Mesenchymal stem cell of Wharton's jelly (primary cell): ENCODE results near the genes C12orf40, SLC2A13 and CNTN1.

GRCh38 chr12:32568282-32568552 lies 110.9 kb upstream of the DNM1L start:
- CAGE, long polyA plus RNA, result no peak

DNA sequence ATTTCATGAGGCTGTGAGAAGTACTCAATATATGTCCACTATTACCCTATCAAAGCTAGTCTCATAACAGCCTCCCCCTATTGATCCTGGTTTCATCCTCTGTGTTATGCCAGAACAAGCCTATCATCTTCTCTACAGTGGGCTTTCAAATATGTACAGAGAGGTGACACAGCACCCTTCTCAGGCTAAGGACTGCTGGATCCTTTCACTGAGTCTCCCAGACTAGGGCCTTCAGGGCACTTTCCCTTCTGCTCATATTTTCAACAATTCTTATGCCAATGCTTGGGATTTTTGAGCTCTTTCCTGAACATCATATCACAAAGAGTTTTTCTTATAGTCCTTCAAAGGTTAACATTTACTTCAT lies 33.4 kb upstream of the YARS2 start:
- CAGE, long polyA plus RNA, result no peak

DNA sequence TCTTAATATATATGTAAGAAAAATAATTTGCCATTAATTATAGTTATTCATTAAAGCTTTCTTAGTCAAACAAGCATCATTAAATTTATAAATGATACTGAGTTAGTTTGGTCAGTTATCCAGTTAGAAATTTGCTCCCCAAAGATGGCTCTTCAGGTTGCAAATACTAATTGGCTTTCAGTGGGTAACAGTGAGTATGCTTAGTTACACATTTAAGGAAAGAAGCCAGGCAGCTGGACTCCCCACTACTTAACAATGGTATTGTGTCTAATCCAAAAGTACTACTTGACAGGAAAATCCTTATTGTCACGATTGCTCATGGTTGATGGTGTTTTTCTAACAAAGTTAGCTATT lies 33.5 kb upstream of the ALG10 start:
- CAGE, long polyA plus RNA, result no peak

DNA sequence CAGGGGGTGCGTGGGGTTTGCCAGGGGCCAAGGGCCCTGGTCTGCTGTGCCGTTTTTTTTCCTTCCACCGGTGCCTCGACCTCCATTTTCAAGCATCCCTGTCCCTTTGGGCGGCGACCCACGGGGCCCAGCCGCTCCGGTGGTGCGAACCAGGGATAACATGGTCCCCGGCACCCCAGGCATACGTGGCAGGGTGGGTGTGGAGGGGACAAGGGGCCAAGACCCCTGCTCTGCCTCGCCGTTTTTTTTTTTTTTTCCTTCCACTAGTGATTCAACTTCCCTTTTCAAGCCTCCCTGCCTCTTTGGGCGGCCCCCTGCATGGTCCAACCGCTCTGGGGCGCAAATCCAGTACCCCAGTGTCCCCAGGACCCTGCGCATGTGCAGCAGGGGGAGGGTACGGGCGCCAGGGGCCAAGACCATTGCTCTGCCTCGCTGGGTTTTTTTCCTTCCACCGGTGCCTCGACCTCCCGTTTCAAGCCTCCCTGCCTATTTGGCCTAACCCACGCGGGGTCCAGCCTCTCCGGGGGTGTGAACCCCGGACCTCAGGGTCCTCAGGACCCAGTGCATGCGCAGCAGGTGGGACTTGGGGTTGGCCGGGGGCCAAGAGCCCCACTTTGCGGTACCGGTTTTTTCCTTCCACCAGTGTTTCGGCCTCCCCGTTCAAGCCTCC lies 327.0 kb downstream of the ALG10 start:
- CAGE, long polyA plus RNA, result no peak

GRCh38 chr12:38053518-38054052 lies 263.0 kb upstream of the ALG10B start:
- CAGE, long polyA plus RNA, result no peak

GRCh38 chr12:38124343-38124826 lies 192.2 kb upstream of the ALG10B start:
- CAGE, long polyA plus RNA, result no peak

GRCh38 chr12:38838266-38838654 lies 67.1 kb downstream of the CPNE8 start:
- CAGE, long polyA plus RNA, result no peak

GRCh38 chr12:38895242-38895775 lies 10.1 kb downstream of the CPNE8 start:
- CAGE, long polyA plus RNA, result no peak

- CAGE, long polyA plus RNA, result no peak
Measured at GRCh38 chr12:39443928-39444219, 954 bp upstream of the KIF21A start.

- CAGE, long polyA plus RNA, result no peak
Measured at GRCh38 chr12:39625861-39626332, at the start of gene C12orf40. C12orf40 (plus strand) TSS chr12:39626183.

- CAGE, long polyA plus RNA, result no peak
Measured at GRCh38 chr12:39669702-39669956, 43.6 kb downstream of the C12orf40 start.

DNA sequence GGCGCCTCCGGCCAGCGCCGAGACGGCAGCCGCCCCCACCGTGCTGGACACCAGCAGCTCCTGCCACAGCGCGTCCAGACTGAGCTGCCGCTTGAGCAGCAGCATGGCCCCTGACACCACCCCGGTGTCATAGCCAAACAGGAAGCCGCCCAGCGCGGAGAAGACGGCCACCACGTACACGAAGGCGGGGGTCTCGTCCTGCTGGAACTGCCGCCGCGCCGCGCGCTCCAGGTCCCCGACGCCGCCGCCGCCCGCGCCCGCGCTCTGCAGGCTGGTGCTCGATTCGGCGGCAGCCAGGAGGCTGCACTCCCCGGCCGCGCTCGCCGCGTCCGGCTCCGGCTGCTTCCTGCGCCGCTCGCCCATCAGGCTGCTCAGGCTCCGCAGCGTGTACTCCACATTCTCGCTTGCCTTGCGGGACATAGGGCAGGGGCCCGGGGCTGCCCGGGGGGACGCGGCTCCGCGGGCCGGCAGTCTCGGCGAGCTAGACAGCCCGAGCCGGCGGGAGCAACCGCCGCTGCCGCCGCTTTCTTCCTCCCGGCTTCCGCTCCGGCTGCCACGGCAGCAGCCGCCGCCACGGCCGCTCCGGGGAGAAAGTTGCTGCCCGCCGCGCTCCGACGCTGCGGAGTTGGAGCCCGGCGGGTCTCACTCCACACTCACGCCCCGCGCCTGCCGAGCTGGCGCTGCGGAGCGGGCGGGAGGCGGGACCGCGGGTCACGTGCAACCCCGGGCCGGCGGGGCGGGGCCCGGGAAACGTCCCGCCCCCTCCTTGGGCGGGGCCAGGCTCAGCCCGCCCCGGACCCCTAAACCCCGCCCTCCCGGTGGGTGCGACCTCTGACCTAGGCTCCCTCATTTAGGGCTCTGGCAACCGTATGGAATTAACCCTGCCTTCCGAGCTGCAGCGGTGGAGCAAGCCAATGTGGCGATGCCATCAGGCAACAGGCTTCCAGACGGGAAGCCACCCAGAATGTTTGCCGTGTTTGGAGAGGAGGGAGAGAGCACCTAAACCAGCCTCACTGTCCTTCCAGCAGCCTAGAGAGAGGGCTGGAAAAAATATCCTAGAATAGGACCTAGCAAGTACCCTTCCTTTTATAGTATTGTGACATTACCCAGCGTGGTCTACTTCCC lies at the start of gene SLC2A13:
TSS of gene SLC2A13 (minus strand) at position 693 of the 1,125 bp plus-strand sequence.
- CAGE, long polyA plus RNA, result no peak

GRCh38 chr12:40137091-40137627 lies 31.3 kb upstream of the SLC2A13 start:
- CAGE, long polyA plus RNA, result no peak

DNA sequence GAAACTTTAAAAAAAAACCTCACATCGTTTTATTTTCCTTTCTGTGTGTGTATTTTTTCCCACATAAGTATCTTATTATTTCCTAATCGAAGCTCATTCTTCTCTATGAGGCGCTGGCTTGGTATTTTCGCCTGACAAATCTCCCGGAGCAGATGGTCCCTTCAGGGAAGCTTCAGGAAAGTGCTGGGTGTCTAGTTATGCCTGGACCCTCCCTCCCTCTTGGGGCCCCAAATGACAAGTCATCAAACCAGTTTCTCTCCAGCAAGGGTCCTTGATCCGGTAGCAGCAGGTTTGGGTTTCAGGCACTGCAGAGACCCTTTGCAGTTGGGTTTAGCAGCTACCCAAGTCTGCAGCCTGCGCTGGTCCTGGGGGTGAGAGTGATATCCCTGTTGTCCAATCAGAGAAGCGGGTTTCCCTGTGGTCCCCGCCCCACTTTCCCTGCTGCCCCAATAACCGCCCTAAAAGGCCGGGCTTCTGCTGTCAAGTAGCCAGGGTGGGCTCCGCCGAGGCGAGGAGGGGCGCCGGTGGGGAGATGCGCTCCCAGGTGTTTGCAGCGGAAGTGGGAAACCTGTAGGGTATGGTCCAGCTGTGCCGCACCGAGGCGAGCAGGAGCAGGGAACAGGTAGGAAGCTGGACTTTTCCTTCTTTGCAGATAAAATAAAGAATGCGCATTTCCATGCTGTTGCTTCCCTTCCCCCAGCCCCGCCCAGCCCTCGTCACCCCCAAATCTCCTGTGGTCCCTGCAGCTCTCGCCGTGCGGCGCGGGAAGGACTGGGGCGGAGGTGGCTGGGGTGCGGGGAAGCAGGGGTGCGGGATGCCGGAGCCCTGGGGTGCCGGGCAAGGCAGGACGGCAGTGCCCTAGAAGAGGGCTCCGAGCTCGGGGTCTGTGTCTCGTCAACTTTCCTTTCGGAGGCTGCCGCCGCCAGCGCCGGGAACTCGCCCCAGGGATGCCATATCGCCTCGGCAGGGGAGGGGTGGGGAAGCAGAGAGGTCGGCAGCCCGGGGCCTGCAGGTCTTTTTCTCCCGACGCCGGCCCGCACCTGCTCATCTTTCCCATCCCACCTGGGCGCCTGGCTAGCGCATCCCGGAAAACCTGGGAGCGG lies at the start of gene CNTN1:
TSS of gene CNTN1 (plus strand) at position 469 of the 1,103 bp plus-strand sequence.
- CAGE, long polyA plus RNA, result no peak

DNA sequence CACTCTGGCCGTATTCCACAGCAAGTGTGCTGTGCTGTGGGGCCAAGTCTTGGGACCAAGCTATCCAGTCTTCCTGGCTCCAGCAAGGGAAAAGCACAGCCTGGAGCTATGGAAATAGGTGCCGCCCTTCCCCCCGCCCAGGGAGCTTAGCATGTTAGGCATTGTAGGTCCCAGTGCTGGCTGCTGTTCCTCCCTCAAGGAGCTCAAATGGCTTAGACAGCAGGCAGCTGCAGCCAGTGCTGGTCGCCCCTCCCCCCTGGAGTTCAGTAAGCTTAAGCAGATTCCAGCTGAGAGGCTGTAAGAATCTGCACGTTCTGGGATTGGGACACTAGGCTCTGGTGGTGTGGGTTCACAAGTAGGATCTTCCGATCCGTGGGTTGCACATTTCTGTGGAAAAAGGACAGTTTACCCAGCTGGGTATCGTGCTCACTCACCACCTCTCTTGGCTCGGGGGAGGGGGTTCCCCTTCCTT lies 127.2 kb downstream of the CNTN1 start:
- CAGE, long polyA plus RNA, result no peak

DNA sequence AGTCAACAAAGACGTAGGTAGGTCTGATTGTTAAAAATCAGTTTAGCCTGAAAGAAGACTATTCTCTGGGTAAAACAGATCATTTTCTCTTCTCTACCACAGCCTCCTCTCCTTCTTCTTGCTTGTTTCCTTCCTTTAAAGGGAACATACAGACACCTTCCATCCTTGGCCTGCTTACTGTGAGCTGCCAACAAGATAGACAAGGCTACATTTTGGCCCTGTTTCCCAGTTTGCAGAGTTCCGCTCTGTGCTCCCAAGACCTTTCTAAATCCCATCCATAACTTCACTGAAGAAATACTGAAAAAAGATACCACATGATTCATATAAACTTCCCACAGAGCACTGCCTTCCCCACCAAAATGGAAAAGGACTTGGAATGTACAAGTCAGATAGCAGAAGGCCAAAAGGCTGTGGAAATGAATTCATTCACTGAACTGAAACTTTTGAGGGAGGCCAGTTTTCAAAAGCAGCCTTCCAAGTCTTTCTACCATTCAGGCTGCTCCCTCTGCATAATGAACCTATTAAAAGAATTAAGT lies 29.5 kb downstream of the PDZRN4 start:
- CAGE, long polyA plus RNA, result no peak

GRCh38 chr12:41257194-41258351 lies 69.5 kb downstream of the PDZRN4 start:
- CAGE, long polyA plus RNA, result no peak

- CAGE, long polyA plus RNA, result no peak
Measured at GRCh38 chr12:41476659-41476958, 288.5 kb downstream of the PDZRN4 start.

GRCh38 chr12:41918012-41918437 lies 226.6 kb downstream of the GXYLT1 start:
- CAGE, long polyA plus RNA, result no peak

GRCh38 chr12:42464702-42465396 lies 124.7 kb downstream of the PRICKLE1 start:
- CAGE, long polyA plus RNA, result no peak